Type B pancreatic cell (in vitro differentiated cells): ENCODE data around the genes RORC, RPTN and LCE1A.

DNA sequence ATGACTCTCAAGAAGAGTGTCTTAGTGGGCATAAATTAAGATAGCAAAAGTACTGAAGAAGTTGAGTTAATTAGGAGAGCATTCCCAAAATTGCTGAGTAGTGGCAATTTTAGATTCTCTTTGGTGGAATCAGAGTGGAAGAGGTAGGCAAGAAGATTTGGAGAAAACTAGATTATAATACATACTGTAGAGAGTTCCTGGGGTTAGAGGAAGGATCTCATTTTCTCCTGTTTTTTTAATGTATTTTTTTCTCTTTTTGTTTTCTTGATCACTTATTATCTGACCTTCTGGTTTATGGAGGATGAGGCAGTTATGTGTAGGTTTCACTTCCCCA is 16.8 kb upstream of the PSMD4 start:
- PRO-cap, result no peak

- PRO-cap, result no peak
These were observed 17.3 kb downstream of the PI4KB start for GRCh38 chr1:151309869-151310425.

GRCh38 chr1:151313718-151314730 is 13.2 kb downstream of the PI4KB start:
- PRO-cap, result no peak

GRCh38 chr1:151344231-151344637 is 2.8 kb downstream of the RFX5 start:
- PRO-cap, result no peak

DNA sequence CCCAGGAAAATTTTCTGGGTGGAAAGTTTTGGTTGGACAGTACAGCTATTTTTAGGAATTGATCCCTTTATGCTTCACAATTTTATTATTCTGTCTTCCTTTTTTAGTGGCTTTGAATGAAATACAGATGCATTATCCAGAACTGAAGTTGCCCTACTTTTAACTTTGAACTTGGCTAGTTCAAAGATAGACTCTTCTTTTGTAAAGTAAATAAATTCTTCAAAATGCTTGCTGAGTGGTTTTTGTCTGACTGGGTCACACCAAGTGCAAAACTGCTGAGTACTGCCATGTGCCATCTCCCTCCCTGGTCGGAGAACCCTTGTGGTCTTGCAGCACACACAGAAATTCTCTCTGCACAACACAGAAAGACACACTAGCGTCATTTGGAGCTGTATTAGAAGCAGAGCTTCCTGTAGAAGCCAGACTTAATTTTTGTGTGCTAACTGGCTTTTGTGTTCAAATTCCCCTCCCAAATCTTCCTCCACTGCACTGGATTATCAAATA is 2.4 kb downstream of the PSMB4 start:
- PRO-cap, result no peak

- PRO-cap, result no peak
These were observed 25.8 kb downstream of the PSMB4 start for GRCh38 chr1:151425197-151425604.

- PRO-cap, result no peak
These were observed 446 bp upstream of the POGZ start for GRCh38 chr1:151459745-151460134.

GRCh38 chr1:151733033-151733674 is 11.8 kb downstream of the RIIAD1 start:
- PRO-cap, result no peak

GRCh38 chr1:151739711-151740440 is 18.6 kb downstream of the RIIAD1 start:
- PRO-cap, result no peak

DNA sequence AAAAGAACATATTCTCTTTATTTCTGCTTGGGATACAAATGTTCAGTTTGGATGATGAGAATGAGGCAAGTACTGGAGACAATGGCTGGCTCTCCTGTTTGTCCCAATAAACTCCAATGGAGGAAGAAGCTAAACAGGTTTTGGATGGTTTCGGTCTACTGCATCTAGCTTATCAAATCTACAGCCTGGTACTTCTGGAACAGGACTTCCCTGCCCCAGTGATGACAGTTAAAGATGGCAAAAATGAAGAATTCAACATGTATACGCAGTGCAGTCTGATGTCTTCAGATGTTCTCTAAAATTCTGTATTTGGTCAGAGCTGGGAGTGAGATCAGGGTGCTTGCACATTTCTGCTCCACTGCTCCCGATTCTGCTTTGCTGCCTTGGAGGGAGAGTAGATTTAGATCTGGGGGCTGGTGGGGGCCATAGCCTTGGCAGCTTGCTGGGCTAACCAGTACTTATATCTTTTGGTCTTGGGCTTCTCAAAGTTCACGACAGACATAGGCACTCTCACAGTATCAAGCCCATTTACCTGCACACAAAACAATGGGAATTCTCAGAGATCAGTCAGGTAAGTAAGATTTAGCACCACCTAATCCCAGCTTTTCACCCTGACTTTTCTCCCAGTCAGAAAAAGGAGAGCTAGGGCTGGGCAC is 3.5 kb downstream of the MRPL9 start:
- PRO-cap, result no peak

DNA sequence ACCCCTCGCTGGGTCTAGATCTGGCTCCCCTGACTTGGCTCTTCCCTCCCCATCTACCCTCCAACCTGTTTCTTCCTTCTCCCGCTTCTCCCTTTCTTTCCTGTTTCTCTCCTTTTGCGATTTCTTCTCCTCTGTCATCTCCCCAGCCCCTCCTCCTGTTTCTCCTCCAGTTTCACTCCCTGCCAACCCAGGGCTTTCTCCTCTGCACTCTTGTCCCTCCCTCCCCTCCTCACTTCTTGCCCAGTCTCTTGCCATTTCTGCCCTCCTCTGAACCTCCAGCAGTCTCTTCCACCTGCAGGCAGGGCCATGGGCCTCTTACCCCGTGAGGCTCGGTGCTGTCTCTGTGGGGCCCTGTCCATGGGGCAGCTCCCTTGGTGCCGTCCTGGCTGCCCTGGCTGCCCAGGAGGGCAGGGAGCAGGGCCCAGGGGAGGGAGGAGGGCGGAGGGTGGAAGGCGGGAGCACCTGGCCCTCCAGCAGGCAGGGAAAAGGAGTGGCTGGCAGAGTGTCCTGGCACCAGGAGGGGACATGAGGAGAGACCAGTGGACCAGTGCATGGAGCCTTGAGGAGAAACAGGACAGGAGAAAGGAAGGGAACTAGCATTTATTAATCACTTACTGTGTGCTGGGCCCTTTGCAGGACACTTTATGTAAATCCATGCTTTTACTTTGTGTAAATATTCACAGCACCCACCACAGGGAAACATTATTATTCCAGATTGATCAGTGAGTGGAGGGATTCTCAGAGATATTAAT is at the start of gene RORC:
TSS of gene RORC (minus strand) at position 397 of the 752 bp plus-strand sequence.
- PRO-cap, result no peak

DNA sequence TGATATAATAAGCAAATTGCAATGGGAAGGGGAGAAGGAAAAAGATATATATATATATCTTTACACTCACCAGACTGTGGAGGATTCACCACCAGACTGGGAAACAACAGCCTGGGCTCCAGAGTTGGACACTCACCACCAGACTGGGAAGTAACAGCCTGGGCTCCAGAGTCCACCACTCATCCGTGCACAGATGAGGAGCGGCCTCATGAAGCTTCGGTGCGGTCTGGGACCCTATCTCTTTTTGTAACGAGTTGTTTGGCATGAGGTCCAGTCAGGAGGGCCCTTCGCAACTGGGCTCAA is 40.3 kb downstream of the S100A10 start:
- PRO-cap, result no peak

DNA sequence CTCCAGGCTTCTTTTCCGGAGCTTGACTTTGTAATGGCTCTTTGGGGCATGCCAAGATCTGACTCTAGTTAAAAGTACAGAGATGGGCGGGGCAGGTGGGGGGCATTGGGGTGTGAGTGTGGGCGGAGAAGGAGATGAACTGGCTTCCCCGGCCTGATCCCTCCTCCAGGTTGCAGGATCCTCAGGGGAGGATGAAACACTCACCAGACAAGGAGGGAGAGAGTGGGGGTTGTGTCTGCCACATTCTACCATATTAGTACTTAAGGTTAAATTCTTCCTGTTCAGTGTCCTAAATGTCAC is 23.0 kb downstream of the S100A10 start:
- PRO-cap, result no peak

- PRO-cap, result no peak
These were observed 13.3 kb downstream of the S100A10 start for GRCh38 chr1:151980066-151981070.

DNA sequence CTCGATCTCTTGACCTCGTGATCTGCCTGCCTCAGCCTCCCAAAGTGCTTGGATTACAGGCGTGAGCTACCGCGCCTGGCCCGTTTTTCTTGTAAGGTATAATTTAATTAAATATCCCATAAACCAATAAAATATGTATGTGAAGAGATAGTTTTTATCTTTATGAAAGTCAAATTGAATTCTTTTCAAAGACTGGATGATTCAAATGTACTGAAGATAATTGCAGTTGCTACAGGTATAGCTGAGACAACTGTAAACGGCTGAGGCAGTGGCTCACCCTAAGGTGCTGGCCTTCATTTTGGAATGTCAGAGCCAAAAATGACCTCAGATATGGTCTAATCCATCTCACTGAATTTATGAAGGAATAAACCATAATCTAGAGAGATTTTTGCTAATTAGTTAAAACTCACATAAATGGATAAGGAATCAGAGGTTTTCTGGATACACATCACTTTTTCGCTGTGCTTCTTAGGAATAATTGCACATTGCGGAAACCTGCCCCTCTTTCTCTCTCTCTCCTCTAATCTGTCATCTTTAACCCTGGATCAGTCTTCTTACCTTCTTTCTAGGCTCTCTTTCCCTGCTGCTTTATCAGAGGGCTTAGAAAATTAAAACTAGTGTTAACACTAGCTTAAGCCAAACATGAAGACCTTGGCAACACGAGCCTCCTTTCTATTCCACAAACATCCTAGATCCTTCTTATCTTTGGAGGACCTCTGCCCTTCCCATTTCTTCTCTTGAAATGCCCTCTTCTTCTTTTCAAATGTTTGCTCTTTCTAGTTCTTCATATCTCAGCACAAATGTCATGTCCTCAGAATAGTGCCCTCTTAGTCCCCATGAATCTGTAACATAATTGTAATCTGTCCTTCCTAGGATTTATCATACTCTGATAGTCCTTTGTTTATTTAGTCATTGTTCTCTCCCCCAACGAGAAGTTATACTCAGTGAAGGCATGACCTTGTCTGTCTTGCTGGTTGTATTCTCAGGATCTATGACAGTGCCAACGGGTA is 5.2 kb downstream of the S100A11 start:
- PRO-cap, result unidirectional peak, minus-strand start at position 88 of the sequence

DNA sequence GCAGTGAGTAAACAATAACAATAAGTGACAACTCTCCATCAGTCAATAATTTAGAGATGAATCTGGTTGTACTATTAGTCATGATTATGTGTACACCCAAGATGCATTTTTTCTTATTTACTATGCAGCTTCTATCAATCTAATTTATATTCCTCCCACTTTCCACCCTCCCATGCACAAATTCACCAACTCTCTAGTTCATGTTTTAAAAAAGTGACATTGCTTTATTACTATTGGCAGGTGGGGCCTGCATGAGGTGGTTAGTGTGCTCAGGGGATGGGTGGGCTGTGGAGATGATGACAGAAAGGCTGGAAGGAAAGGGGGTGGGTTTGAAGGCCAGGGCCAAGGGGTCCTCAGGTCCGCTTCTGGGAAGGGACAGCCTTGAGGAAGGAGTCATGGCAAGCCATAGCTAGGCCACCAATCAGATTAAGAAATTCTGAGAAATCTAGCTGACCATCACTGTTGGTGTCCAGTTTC is 4.5 kb downstream of the S100A11 start:
- PRO-cap, result no peak

DNA sequence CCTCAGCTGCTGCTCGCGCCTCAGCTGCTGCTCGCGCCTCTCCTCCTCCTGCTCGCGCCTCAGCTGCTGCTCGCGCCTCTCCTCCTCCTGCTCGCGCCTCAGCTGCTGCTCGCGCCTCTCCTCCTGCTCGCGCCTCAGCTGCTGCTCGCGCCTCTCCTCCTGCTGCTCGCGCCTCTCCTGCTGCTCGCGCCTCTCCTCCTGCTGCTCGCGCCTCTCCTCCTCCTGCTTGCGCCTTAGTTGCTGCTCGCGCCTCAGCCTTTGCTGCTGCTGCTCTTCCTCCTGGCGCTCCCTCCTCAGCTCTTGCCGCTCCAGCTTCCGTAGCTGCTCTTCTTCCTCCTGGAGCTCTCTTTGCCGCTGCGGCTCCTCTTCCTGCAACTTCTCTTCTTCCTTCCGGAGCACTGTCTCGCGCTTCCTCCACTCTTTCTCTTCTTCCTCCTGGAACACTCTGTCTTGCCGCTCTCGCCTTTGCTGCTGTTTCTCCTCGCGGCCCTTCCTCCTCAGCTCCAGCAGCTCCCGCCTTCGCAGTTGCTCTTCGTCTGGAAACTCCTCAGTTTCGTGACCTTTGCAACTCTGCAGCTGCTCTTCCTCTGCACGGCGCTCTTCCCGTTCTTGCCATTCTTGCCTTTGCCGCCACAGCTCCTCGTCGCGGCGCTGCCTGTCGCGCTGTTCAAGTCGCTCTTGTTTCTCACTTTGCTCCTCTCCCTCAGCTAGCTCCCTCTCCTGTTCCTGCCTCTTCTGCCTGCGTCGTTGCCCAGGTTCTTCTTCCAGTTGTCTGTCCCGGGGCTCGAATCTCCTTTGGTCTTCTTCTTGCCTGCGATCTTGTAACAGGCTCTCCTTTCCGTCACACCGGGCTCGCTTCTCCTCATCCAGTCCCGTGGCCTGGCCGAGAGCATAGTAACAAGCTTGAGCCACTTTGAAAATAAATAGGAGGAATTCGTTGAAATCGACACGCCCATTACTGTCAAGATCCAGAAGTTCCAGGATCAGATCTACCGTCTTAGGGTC is 2.9 kb downstream of the TCHH start:
- PRO-cap, result no peak

- PRO-cap, result no peak
These were observed at the start of gene RPTN for GRCh38 chr1:152159050-152159359. Gene RPTN, minus strand, starts transcription at chr1:152159228.

GRCh38 chr1:152827297-152827549 is at the start of gene LCE1A:
Gene LCE1A, plus strand, starts transcription at chr1:152827473.
- PRO-cap, result no peak

DNA sequence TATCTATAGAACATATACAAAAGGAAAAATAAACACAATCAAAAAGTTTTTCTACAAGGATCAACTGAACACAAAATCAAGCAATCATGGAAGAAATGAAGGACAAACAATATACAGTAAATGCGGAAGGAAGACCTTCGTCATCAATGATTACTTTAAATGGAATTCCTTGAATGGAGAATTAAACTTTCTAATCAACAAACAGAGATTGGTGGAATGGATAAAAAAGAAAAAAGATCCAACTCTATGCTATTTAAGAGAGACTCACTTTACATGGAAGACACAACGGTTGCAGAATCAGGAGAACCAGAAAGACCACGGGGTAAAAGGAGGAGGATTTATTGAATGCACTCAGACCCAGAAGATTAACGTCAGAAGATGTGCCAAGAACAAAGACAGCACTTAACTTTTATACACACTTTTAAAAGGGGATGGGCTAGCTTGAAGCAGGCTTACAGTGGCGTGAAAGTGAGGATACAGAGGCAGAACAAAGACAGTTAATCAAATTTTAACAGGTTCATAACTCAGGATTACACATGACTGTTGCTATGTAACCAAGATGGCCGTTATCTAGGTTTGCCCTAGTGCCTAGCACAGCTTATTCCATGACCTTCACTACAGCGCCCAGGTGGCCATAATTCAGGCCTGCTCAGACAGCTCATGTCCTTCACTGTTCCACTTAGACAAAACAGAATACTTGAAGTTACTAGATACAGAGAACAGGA is 5.9 kb upstream of the SPRR2F start:
- PRO-cap, result no peak